Vein endothelial cell (primary cell): ENCODE measurements around a stretch of chr5.

DNA sequence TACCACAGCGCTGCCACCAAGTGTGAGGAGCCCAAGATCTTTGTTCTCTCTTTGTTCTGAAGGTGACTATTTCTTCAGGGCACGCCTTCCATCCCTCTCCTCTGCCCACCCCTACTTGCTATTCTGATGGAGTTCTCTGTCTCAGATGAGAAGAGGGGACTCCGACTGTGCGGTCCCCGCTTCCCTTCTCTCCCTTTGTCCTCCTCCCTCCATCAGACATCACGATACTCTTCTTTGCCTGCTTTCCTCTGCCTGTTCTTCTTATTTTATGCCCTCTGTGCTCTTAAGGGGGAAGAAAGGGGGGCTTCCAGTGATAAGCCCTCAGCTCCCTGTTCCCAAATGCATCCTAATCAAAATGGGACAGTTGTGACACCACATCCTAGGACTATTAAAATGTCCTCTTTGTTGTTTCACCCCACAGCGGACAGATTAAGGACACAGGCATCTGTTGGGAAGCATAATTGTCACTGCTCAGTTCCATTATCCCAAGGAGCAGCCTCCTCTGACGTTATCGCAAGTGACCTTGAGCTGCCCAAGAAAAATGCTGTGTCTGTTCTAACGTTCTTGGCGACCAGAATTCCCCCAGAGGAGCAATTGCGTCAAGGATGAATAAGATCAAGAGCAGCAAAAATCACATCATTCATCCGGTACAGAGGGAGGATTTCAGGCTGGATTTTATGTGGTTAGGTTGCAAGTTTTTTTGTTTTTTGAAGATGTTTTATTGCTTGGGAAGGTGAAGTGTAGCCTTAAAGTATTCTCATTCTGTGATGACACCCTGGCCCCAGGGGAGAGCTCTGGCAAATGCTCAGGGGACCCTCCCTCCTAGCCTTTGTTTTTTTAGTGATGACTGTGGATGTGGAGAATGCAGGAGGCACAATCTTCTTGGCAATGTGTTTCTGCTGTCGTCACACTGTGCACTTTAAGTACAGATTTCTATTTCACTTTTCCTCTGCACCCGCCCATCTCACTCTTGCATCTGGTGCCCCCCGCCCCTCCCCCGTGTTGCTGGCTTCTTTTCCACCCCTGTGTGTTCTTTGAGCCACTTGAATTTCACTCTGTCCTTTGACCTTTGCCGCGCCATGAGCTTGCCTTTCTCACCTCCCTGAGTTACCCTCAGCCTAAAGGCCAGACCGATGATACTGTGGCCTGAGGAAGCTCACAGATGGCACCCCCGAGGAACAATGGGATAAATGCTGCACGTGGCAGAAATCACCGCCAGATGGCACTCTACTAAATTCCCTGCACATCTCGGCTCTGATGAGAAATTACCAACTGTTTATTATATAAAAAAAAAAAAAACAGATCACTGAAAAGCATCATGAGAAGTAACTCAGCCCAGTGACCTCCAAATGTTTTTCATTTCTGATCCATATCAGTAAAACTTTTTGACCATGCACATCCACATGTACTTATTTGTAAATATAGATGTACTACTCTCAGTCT lies 308.3 kb downstream of the RAB3C start:
- CAGE, long polyA plus RNA: no peak

- CAGE, long polyA plus RNA: no peak
Measured at GRCh38 chr5:59022081-59022969, 439.4 kb downstream of the RAB3C start.

DNA sequence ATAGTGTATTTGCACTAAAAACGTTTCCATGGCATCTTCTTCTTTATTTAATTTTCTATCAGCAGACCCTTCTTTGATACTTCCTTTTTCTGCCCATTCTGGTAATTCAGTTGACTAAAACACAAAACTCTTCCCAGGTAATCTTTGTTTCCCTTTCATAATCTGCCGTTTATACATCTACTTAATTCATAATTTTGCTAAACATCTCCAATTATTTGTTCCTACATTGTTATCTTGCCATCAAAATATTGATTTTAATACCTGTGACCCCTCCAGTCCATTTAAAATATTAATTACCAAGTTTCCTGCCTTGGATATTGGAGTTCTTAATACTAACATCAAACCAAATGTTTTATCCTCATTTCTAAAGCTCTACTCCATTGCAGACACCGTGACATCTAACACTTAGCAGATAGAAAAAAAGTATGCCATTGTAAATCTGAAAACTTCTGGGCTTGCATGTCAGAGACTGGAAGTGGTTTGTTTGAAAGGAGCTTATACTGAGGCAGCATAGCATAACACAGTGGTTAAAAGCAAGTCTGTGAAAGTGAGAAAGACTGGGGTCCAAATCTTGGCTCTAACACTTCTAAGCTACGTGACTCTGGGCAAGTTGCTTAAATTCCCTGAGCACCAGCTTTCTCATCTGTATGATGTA lies 540.5 kb downstream of the RAB3C start:
- CAGE, long polyA plus RNA: no peak

DNA sequence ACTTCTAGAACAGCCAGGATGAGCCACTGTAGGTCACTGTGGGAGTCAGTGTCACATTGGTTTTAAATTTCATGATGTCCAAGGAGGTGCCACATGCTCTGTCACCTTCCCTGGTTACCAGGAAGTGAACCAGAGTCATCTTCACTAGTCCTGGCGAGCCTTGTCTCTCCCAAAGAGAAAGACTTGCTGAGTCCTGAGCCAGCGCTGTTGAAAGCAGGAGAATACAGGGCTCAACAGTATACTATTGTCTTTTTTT lies 615.5 kb downstream of the RAB3C start:
- CAGE, long polyA plus RNA: no peak

GRCh38 chr5:59317272-59318028 lies 576.1 kb downstream of the PDE4D start:
- CAGE, long polyA plus RNA: no peak

DNA sequence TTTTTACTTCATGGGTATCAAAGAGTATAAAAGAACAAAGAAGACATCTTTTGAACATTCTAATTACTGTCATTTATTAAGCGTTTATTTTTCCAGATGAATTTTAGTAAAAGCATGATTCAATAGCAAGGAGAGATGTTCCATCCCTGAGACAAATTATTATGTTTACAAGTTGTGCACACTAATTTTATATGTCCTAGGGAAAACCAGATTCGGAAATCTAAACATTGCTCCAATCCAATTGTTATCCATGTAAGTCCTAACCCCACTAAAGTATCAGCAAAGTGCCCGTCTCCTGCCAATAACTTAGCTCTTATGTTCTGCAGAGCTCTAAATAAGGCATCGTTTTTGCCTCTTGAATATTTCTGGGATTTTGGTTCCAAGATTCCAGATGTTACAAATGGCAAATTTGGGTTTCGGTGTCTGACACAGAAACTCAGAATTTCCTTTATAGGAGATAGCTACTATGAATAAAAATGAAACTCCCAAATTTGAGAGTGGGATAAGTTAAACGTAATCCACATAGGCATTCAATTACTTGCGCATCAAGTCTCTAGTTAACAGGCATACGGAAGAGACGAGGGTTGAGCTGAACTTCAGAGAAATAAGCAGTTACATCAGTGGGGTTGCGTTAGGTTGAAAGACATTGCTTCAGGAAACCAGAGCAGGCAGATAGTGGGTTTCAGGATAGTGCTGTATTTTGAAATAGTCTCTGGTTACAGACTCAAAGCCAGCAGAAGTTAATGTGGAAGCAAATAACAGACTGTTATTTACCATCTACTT lies 533.7 kb downstream of the PDE4D start:
- CAGE, long polyA plus RNA: no peak

- CAGE, long polyA plus RNA: no peak
Measured at GRCh38 chr5:59429813-59430573, 463.5 kb downstream of the PDE4D start.

- CAGE, long polyA plus RNA: no peak
Measured at GRCh38 chr5:59435288-59436088, 458.0 kb downstream of the PDE4D start.

DNA sequence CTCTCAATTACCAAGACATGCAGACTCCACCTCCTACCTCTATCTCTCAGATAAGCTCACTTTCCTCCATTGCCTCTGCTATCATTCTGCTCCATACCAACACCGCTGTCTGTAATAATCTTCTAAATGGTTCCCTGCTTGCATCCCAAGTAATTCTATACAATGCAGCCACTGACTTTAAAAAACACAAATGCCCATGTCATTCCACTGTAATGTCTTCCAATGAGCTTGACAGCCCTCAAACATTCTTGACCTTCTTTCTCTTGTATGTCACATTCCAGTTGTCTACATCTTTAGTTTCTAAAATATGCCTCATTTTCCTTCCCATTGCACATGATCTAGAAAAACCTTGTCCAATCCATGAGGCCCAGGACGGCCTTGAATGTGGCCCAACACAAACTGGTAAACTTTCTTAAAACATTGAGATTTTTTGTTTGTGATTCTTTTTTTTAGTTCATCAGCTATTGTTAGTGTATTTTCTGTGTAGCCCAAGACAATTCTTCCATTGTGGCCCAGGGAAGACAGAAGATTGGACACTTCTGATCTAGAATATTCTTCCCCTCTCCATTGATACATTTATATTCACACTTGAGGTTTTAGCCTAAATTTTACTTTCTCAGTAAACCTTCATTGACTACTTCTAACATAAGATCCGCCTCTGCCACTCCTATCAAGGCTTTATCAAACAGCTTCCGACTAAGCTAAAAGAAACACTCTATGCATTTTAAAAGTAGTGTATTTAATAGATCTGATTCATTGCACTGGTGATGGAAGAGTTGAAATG lies 441.7 kb downstream of the PDE4D start:
- CAGE, long polyA plus RNA: no peak

GRCh38 chr5:59767947-59769094 lies 125.2 kb downstream of the PDE4D start:
- CAGE, long polyA plus RNA: no peak

- CAGE, long polyA plus RNA: no peak
Measured at GRCh38 chr5:60339857-60340431, 360.0 kb downstream of the DEPDC1B start.

GRCh38 chr5:60460650-60461115 lies 239.3 kb downstream of the DEPDC1B start:
- CAGE, long polyA plus RNA: no peak

- CAGE, long polyA plus RNA: no peak
Measured at GRCh38 chr5:61069734-61070048, 92.6 kb downstream of the SMIM15 start.

DNA sequence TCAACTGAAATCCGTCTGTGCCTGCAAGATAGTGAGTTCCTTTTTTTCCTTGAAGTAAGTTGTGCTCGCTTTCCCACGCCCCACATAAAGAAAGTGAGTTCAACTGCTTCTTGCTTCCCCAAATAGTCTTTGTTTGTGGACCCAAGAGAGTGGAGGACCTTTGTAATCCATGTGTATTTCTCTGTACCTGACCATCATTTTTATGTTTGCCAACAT lies 61.7 kb downstream of the SMIM15 start:
- CAGE, long polyA plus RNA: no peak

- CAGE, long polyA plus RNA: no peak
Measured at GRCh38 chr5:61304420-61305301, 27.4 kb upstream of the ZSWIM6 start.

- CAGE, long polyA plus RNA: no peak
Measured at GRCh38 chr5:61409340-61409880, 77.4 kb downstream of the ZSWIM6 start.

- CAGE, long polyA plus RNA: no peak
Measured at GRCh38 chr5:61432020-61432646, 100.1 kb downstream of the ZSWIM6 start.

DNA sequence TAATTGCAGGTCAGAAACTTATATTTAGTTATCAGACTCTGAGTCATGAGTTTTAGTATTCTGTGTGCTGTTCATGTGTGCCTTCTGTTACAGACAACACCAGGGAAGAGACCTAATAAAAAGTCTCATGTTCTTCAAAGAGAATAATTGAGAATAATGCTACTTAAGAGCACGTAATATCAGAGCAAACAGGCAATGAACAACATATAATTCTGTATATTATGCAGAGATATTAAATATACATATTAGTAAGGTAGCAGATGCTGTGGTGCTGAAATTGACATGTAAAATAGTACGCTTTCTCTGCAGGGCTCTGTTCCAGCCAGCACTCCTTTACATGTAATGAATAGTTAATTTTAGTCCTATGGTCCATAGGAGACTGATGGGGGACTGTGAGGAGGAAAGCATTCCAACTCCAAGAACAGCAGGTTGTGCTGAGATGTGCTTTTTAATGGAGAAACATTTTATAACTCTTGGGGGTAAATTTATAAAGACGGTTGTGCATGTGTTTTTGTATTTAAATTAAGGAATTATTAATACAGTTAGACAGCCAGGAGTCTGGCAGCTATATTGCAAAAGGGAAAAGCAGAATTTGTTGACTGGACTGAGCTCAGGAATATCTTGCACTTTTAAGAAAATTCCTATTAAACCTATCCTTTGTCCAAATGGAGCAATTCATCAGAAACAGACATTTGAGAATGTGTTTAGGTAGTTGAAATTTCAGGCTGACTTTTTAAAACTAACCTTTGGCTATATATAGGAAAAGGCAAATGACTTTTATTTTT lies 106.6 kb downstream of the ZSWIM6 start:
- CAGE, long polyA plus RNA: no peak

DNA sequence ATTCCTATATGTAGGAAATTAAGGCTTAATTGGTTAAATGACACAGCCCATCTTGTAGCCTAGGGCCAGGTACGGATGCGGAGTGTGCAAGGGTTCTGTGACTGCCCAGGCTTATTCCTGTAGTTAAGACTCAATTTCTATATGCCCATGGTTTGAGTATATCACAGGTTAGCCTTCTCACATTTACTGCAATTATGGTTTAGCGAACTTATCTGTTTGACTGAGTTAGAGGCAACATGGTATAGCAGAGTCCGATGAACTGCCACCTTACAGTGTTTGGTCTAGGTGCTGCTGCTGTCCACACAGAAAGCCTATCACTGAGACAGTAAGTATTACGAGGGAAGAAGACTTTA lies 109.5 kb downstream of the ZSWIM6 start:
- CAGE, long polyA plus RNA: no peak

DNA sequence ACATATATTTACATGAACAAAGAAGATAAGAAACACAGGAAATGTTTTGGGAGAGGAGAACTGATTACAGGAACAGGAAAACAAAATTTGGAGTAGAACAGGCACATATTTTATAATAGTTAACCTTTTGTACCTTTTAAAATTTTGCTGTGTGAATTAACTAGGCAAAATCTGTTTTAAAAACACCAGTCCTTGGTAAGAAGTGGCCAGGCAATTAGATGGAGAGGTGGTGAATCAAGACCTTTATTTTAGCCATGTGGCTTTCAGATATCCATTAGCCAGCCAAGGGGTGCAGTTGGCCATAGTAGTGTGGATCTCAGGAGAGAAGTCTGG lies 40.5 kb upstream of the KIF2A start:
- CAGE, long polyA plus RNA: no peak